ENCODE measurements around the genes SPEG and GMPPA.

- PRO-cap, 2 experiments: no peak in any of the 2 experiments
These were observed 4.9 kb upstream of the CTDSP1 start for GRCh38 chr2:218394755-218395180.

DNA sequence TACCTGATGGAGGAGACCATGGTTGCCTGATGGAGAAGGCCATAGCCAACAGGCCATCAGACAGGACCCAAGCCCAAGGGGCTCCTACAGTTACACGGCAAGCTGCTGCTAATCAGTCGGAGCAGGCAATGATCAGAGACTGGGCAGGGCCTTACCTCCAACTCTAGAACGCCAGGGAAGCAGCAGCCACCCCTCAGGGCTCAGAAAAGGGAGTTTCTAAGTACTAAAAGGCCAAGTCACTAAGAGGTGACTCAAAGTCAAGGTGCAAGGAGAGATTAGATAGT is 3.4 kb downstream of the VIL1 start:
- PRO-cap, 2 experiments: no peak in any of the 2 experiments

DNA sequence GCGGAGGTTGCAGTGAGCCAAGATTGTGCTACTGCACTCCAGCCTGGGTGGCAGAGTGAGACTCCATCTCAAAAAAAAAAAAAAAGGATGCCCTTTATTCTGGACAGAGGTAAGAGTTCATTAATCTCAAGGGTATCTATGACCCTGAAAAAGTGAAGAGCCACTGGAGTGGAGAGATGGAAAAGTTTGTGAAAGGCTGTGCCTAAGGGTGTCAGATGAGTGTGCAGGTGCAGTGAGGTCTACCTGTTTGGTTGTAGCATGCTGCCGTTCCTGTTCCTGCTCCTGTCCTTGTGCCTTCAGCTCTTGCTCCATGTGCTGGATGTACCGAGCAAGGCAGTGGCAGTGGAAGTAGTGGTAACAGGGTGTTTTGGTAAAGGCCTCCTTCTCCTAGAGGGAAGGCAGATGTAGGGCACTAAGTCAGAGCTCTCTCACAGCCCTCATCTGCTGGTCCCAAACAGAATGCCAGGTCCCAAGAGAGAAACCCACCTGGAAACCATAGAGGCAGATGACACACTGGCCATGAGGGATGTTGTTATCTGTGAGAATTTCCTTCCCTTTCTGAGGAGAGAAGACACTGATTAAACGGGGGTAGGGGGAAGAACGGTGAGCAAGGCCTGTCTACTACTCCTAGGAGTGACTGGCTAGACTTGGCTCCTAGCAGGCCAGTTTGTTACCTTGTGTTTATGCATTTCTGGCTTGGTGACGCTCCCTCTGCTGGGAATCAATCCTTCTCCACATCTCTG is 6.0 kb downstream of the RNF25 start:
- PRO-cap, 2 experiments: no peak in any of the 2 experiments

GRCh38 chr2:218733566-218734036 is 23.0 kb downstream of the TTLL4 start:
- PRO-cap, 2 experiments: no peak in any of the 2 experiments

GRCh38 chr2:218809182-218810173 is 27.5 kb downstream of the CYP27A1 start:
- PRO-cap, 2 experiments: no peak in any of the 2 experiments

DNA sequence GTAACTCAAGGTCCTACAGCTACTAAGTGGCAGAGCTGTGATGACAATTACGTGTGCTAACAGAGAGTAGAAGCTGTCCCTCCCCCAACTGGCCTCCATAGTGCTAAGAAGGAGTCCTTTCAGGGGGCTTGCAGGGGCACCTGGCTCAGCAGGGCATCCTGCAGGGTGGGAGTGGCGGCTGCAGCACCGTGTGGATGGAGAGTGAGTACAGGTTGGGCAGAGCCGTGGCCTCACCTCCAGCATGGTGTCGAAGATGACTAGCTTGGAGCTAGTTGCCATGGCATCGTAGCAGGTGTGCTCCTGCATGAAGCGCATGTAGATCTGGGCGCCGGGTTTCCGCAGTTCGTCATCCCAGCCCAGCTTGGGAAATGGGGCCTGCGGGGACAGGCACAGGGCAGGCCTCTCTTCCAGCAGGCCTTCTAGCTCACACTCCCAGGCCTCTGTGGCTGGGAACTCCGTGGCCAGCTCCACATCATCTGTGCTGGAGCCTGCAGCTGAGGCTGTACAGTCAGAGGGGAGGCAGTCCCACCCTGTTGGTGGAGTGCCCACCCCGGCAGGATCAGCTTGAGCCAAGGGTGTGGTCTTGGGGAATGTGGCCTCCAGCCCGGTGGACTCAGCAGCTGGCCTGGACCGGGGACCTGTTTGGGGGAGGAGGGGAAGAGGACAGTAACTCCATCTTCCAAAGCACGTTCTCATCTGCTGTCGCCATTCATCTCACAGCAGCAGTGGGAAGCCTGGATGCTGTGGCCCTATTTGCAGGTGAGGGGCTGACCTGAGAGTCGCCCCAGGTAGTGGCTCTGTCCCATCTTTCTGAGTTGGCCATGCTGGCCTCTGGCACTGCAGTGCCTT is 29.6 kb upstream of the WNT6 start:
- PRO-cap, 2 experiments: no peak in any of the 2 experiments

GRCh38 chr2:218981983-218982539 is 2.9 kb downstream of the FEV start:
- PRO-cap, 2 experiments: peak in 1 of 2 experiments; most common minus-strand start chr2:218982232 (in 1)

DNA sequence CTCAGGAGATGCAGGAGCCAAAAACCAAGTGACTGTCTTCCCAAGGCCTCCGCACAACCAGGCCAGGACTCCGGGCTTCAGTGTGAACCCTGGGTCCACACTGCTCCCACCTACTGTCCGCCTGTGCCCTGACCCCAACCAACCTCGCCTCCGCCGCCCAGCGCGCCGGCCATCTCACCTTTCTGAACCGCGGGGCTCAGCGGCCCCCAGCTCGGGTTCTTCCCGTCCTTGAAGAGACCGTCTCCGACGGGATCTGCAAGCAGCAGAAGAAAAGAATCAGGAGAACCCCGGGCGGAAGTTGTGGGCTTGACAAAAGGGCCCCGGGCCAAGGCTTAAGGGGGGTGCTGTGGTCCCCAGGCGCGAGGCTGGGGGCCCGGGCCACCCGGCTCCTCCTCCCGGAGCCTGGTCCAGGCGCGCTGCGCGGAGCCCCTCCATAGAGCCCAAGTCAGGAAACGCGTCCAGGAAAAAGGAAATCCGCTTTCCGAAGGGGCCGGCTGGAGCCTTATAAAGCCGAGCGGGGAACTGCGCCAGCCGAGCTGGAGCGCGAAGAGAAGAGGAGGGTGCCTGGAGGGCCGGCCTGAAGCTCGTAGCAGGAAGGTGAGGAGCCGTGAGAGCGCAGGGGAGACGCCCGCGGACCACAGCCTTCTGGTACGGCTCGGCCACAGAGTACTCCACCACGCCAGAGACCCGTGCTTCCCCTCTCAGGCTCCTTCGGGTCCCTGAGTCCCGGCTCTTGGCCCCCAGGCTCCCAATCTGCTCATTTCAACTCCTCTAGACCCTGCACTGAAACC is 736 bp downstream of the FEV start:
- PRO-cap, 2 experiments: peak in 1 of 2 experiments; most common plus-strand start position 534 of the sequence (in 1); most common minus-strand start position 404 of the sequence (in 1)

DNA sequence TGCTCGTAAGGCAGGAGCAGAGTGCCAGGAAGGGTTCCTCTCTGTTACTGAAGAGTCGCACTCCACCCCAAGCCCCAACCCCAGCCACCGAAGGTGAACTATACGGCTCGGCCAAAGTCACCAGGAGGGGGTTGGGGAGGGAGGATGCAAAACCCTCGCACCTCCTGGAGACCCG is 250 bp downstream of the TUBA4A start:
- PRO-cap, 2 experiments: no peak in any of the 2 experiments

DNA sequence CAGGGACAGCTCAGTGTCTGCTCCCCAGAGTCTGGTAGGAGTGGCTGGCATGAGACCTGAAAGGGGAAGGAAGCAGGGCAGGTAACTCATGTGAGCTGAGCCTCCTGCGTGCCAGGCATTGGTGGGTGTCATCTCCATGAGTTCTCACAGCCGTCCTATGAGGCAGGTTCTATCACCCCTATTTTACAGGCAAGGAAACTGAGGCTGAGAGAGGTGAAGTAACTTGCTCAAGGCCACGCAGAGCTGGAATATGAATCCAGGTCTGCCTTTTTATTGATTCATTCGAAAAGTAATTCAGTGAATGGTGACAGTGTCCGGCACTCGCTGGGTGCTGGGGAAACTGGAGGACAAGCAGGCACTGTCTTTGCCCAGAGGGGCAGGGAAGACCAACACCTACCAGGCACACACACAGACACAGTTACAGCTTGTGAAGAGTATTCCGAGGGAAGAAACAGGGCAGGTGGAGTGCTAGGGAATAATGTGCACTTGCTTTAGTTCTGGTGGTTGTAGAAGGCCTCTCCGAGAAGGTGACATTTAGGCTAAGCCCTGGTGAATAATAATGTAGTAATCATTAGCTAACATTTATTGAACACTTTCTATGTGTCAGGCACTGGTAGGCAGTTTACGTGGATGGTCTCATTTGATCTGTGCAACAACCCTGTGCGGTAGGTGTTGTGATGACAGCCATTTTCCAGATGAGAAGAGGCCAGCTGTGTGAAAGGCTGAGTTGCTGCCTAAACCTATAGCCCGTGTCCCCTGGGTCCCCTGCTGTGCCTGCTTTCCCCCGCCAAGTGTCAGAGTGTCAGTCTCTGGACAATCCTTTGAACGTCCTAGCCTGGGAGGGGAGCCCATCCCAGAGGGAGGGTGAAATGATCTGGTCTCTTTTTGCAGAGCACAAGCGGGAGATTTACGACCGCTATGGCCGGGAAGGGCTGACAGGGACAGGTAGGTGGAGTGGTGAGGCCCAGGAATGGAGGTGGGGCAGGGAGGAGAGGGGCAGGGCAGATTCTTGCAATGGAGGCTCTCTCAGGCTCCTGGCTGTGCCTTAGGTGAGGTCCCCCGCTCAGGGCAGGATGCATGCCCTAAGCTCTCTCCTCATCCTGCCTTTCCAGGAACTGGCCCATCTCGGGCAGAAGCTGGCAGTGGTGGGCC is 2.0 kb downstream of the DNAJB2 start:
- PRO-cap, 2 experiments: no peak in any of the 2 experiments

GRCh38 chr2:219408130-219408537 is 10.0 kb upstream of the DES start:
- PRO-cap, 2 experiments: no peak in any of the 2 experiments

DNA sequence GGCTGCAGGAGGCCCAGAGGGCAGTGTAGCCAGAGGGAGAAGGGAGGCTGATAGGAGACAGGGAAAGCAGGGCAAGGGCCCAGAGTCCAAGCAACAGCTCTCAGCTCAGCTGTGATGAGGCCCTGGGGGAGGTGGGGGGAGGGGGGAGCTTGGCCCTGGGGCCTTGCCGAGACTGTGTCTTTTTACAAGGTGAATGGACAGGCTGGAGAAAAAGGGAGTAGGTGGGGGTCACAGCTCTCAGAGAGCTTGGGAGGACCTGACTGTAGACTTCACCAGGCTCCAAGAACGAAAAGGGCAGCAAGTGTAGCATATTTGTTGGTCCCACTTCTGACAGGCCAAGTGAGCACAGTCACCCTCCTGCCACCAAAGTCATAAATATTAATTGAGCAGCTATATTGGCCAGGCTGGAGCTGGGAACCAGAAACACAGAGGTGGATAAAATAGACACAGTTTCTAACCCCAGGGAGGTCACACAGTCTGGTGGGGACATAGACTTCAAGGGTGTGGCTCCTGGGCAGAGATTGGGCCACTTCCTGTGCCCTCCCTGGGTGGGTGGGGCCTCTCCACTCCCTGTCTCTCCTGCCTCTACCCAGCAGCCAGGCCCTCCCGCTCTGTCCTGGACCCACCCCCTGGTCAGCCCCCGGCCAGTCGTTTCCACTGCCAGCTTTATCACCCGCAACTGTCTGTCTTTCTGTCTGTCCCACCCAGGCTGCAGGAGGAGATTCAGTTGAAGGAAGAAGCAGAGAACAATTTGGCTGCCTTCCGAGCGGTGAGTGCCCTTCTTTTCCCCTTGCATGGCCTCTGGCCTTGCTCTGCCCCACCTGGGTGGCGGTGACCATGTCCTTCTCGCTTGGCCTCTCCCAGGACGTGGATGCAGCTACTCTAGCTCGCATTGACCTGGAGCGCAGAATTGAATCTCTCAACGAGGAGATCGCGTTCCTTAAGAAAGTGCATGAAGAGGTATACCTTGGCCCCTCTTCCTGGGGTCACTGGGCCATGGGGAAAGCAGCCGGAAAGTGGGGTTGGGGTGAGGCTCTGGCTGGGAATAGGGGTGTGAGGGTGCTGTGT is 1.5 kb downstream of the DES start:
- PRO-cap, 2 experiments: peak in 2 of 2 experiments; most common plus-strand start position 698 of the sequence (in 2); most common minus-strand start position 442 of the sequence (in 1)

- PRO-cap, 2 experiments: peak in 2 of 2 experiments; most common plus-strand start chr2:219434398 (in 2); most common minus-strand start chr2:219434544 (in 1)
These were observed at the start of gene SPEG for GRCh38 chr2:219434082-219435011. Gene SPEG, plus strand, starts transcription at chr2:219434843.

DNA sequence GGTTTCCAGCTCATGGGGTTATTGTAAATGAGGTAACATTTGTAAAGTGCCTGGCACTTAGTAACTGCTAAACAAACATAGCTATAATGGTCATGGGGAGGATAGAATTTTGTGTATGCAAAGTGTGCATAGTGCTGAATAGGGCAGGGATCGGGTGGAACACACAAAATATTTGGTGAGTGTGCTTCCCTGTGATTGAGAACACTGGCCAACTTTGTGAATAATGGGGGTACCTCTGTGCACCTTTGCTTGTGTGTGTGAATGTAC is 6.3 kb downstream of the SPEG start:
- PRO-cap, 2 experiments: no peak in any of the 2 experiments

GRCh38 chr2:219447091-219447915 is 12.7 kb downstream of the SPEG start:
- PRO-cap, 2 experiments: no peak in any of the 2 experiments

DNA sequence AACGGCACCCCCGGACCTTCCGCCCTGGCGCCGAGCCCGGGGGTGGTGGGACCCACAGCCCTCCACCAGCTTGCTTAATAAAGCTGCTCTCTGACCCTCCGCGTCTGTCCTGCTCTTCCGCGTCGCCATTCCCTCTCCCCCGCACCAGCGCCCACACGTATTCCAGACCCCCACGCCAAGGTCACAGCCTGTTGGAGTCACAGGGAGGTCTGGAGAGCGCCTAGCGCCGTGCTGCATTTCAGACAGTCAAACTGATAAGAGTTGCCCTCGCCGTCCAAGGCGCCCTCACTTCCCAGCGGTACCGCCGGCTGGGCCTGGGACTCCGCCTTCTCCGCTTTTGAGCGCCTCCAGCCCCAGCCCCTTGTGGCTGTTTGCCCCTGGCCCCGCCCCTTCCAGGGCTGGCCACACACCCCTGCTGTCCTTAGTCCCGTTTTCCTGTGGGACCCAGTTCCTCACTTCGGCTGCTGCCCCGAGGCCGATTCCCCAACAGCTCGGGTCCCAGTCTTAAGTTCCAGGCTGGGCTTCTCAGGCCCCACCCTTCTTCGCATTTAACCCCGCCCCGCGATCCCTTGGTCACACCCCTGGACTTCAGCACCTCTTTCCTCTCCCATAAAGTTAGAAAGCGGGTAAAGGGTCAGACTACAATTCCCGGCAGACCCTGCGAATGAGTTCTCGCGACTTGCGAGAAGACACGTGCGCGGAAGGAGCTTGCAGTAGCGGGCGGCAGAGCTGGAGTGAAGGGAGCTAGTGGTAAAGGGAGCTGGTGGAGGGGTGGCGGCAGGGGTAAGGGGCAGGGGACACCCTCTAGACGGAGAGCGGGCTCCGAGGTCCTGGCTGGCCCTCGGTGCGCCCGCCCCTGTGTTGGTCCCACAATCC is at the start of gene GMPPA:
TSS of gene GMPPA (plus strand) at position 703 of the 876 bp plus-strand sequence.
- PRO-cap, 2 experiments: peak in 2 of 2 experiments; most common plus-strand start position 713 of the sequence (in 2); most common minus-strand start position 481 of the sequence (in 2)

- PRO-cap, 2 experiments: no peak in any of the 2 experiments
These were observed 3.0 kb downstream of the GMPPA start for GRCh38 chr2:219501398-219502439.

- PRO-cap, 2 experiments: no peak in any of the 2 experiments
These were observed 3.9 kb downstream of the GMPPA start for GRCh38 chr2:219502440-219503109.

DNA sequence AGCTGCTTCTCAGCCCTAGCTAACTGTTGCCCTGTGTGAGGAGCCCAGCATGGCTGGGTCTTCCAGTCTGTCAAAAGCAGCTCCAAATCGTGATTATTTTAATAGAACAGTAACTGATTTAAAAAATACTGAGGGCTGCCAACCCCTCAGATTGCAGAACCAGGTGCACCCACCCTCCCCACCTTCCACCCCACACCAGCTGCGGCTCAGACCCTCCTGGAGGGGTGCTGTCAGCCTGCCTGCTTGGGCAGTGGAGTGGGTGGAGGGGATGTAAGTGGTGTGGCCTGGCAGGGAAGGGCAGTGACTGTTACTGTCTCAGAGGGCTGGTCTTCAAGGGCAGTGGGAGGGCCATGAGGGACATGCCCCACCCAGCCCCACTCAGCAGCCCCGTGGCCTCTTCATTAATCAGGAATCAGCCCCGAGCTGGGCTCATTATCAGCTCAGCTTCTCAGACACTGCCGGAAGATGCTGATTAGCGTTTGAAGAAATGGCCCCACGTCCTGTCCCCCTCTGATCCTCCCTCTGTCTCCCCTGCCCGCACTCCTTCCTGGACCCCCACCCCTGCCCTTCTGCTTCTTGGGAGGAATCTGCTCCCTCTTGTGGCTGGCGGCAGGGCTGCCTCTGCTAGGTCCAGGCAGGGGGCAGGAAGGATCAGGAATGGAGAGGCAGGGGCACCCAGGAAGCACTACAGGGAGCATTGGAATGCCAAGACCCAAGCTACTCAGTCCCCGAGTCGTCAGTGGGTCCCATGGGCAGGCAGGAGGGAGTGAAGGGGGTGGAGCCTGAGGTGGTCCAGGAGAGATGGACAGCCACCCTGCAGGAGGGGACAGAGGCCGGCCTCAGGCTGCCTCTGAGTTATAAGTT is 6.8 kb downstream of the ASIC4 start:
- PRO-cap, 2 experiments: peak in 1 of 2 experiments; most common plus-strand start position 404 of the sequence (in 1); most common minus-strand start position 302 of the sequence (in 1)

DNA sequence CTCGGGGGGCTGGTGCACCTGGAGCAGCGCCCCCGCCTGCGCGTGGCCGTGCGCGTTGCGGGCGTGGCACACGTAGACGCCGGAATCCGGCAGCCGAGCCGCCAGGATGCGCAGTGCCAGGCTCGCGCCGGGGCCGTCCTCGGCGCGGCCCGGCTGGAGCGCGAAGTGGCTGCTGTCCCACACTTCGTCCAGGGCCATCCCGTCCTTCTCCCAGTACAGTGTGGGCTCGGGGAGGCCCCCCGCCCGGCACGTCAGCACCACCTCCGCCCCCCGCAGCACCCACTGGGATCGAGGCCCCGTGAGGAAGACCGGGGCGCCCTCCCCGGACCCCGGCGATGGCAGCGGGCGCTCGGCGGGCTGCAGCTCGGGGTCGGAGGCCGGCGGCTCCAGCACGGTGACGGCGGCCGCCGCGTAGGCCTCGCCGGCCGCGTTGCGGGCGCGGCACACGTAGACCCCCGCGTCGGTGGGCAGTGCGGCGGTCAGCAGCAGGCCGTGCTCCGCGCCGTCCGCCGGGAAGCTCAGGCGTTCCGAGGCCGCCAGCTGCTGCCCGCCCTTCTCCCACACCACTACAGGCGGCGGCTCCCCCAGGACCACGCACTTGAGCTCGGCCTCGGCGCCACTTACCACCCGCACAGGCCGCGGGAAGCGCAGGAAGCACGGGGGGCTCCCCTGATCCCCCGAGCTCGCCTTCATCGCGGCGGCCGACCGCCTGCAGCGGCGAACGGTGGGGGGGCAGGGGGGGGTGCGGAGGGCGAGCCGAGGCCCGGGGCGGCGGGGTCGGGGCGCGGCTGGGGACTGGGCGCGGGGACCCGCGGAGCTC is 589 bp downstream of the OBSL1 start:
- PRO-cap, 2 experiments: peak in 2 of 2 experiments; most common plus-strand start position 115 of the sequence (in 1); most common minus-strand start position 84 of the sequence (in 1)

Measured in heart right ventricle (tissue), 2 donors.